Hair follicle dermal papilla cell (primary cell): ENCODE data around the genes PTGFRN and TRIM45.

- CAGE, long polyA plus RNA = no peak
Observed at GRCh38 chr1:116909428-116910317, at the start of gene PTGFRN. TSS of gene PTGFRN (plus strand) at chr1:116909916.

DNA sequence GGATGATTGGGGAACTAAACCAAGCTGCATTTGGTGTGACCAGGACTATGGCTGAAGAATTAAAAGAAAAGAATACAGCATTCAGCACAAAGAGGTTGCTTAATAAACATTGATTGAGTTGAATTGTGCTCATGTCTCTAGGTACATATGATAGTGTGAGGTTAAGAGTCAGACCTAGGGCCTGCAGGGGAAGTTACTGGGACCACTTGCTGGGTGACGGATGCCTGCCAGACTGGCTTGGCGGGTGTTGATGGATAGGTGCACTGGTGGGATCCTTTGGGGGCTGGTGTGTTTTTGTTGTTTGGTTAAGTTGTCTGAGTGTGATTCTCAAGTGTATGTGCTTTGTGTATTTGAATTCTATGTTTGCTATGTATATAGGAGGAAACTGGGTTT, 1.7 kb downstream of the CD101 start:
- CAGE, long polyA plus RNA = no peak

DNA sequence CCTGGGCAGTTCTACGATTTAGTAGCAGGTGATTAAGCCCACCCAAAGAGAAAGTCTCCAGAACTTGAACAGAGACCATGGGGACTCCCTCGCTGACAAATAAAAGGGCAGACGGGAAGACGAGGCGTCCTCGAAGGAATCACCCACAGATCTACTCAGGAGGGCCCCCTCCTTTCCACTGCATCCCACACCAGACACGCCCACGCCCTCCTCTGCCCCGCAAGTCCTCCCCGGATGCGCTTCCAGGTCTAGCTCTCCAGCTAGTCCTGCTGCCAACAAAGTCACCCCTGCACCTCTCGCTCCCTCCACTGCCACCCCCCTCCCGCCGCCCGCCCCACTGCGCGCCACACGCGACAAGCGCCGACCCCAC, 328 bp downstream of the TRIM45 start:
- CAGE, long polyA plus RNA = no peak

GRCh38 chr1:117121606-117122384, at the start of gene TRIM45:
TSS of gene TRIM45 (minus strand) at chr1:117121749.
- CAGE, long polyA plus RNA = no peak

DNA sequence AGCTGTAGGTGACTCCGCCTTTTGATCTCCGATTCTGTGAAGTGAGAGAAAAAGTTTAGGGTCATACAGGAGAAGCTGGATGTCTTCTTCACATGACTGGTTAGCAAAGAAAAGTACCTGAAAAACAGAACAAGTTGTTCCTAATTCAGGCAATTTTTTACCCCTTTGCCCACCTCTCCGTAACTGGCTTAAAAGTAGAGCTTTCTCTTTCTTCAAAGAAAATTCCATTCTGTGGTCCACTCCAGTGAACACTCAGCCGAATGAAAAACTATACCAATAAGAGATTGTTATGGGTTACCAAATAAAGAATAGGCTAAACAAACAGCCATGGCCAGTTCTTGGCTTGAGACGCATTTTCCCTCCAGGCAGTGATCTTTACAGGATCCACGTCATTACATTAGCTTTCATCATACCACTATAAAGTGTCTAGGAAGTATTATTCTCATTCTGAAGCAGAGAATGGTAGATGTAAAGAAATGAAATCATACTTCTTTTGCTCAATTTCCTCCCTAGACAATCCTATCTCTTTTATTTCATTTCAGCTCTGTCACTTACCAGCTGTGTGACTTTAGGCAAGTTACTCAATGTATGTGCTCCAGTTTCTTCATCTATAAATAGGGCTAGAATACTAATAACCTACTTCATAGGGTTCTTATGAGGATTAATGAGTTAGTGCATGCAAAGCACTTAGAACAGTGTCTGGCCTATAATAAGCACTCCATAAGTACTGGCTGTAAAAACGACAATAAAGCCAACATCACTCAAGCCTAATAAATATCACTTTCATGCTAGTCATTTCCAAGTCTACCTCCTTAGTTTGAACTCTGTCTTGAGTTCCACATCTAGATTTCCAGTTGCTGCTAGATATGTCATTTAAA, 26.4 kb upstream of the TRIM45 start:
- CAGE, long polyA plus RNA = no peak

DNA sequence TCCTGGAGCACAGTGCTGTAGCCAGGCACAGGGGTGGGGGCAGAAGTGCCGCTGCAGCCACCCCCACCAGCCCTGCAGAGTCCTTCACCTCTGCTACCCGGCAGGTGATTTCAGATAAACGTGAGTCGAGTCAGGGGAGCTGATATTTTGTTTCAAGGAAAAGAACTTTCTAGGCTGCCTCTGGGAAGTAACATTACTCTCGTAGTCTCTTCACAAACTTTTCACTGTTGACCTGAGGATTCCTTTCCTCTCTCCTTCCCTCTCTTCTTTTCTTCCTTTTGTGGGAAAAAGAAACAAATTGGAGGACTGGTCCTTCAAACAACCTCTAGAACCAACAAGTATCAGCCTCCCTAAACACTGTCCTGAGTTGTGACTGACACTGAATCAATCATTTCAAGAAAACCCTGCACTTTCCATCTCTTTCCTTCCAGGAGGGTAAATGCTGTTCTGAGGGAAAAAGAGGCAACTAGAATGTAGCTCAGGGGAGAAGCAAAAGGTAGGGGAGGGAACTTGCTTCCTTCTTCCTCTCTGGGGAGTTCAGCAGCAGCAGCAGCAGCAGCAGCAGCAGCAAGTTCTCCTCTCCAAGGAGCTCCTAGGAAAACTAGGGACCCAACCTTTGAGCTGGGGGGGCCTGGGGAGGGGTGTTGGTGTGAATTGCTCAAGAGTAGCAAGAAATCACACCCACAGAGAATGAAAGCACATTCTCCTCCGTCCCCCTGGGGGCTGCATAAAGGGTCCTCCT, 881 bp downstream of the VTCN1 start:
- CAGE, long polyA plus RNA = no peak

DNA sequence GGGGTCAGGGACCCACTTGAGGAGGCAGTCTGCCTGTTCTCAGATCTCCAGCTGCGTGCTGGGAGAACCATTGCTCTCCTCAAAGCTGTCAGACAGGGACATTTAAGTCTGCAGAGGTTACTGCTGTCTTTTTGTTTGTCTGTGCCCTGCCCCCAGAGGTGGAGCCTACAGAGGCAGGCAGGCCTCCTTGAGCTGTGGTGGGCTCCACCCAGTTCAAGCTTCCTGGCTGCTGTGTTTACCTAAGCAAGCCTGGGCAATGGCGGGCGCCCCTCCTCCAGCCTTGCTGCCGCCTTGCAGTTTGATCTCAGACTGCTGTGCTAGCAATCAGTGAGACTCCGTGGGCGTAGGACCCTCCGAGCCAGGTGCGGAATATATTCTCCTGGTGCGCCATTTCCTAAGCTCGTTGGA, 9.2 kb upstream of the MAN1A2 start:
- CAGE, long polyA plus RNA = no peak

DNA sequence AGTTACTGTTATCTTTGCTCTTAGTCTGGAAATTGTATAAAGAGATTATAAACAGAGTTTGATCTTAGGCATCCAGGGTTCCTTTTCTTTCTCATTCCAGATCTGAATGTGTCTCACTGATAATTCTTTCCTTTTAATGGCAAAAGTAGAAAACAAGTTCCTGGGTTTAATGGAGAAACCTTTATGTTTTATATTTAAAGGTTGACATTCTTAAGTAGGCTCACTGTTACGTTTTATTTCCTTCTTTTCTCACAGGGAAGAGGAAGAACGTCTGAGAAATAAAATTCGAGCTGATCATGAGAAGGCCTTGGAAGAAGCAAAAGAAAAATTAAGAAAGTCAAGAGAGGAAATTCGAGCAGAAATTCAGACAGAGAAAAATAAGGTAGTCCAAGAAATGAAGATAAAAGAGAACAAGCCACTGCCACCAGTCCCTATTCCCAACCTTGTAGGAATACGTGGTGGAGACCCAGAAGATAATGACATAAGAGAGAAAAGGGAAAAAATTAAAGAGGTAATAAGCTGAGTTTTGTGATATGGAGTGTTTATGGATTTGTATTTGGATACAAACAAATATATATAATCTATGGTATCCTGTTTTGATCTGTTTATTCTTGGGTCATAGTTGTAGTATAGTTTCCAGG, 34.8 kb downstream of the MAN1A2 start:
- CAGE, long polyA plus RNA = no peak

DNA sequence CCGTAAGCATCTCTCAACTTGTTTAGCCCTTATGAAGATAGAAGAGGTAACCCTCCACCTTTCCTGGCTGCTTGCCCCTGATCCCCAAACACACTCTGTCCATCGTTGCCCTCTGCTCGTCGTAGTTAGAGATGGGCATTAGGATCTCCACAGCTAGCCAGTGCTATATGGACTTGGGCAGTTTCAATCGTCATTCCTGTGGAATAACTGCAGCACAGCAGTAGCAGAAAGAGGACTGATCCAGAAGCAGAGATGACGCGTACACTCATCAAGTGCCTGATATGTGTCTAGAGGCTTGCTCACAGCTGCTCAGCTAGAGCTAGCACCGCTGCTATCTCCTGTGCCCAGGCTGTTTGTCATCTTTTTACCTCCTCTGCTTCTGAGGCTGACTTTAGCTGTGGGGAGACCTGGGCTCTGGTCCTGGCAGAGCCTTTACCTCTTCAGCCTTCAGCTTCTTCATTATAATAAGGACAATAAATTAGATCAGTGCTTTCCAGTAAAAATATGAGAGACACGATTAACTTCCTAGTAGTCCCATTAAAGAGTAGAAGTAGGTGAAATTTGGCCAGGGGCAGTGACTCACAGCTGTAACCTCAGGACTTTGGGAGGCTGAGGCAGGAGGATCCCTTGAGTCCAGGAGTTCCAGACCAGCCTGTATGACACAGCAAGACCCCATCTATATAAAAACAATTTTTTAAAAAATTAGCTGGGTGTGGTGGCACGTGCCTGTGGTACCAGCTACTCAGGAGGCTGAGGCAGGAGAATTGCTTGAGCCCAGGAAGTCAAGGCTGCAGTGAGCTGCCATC, 5.4 kb downstream of the TENT5C start:
- CAGE, long polyA plus RNA = no peak

GRCh38 chr1:117623186-117624378, 17.7 kb downstream of the TENT5C start:
- CAGE, long polyA plus RNA = no peak

- CAGE, long polyA plus RNA = no peak
Observed at GRCh38 chr1:117631972-117632707, 26.3 kb downstream of the TENT5C start.

GRCh38 chr1:117672815-117673287, 67.0 kb downstream of the TENT5C start:
- CAGE, long polyA plus RNA = no peak

DNA sequence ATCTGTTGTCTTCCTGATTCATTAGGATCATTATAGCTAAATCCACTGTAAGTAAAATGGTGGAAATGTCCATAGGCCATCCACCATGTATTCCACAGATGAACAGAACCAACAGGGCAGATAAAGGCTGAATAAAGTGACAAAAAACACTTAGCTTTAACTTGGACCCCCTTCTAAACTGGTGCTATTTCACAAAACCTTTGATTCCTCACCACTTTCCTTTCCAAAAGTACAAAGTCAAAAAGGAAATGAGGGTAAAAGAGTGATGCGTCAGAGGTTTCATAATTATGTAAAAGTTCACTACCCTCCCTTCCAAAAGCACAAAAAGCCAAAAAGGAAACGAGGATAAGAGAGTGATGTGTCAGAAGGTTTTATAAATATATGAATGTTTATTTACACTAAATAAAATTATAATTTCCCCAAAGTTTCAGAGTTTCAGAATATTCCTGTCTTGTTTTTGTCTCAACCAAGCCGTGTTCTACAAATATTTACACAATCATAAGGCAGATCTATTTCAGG, 172.2 kb downstream of the TBX15 start:
- CAGE, long polyA plus RNA = no peak

DNA sequence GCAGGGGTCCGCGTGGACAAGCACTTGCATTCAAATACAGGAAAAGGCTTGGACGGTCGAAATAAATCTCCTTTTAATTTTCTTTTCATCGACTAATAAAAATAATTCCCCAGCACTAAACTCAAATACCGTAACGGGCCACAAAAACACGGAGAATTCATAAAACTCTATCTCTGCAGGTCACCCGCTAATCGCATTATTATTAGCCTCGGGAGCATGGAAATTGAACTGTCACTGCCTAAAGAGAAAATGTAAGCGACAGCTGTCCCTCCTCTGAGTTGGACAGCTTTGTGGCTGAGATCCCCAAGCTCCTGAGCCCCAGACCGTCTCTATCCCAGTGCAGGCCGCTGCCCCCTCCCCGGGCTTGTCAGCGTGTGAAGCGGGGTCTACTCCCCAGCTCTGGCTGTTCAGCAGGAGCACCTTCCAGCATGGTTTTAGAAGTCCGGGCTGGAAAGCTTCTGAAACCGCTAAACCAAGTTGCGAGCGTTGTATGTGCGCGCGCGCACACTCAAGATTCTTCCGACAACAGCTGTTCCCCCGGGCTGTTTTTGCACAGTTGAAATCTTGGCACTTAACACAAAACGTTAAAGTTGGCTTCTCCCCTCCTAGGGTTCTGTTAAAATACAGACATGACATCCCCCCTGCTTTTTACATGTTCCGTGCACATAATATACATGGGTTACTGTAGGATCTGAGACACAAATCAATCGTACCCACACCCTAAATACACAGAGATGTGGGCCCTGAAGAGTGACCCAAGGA, 1.7 kb downstream of the TBX15 start:
- CAGE, long polyA plus RNA = no peak

GRCh38 chr1:119001074-119001923, 13.2 kb upstream of the TBX15 start:
- CAGE, long polyA plus RNA = no peak

- CAGE, long polyA plus RNA = no peak
Observed at GRCh38 chr1:119080387-119081176, 59.9 kb downstream of the WARS2 start.

GRCh38 chr1:119294701-119295170, 73.8 kb upstream of the HAO2 start:
- CAGE, long polyA plus RNA = no peak

- CAGE, long polyA plus RNA = no peak
Observed at GRCh38 chr1:119380867-119381387, 12.3 kb downstream of the HAO2 start.

DNA sequence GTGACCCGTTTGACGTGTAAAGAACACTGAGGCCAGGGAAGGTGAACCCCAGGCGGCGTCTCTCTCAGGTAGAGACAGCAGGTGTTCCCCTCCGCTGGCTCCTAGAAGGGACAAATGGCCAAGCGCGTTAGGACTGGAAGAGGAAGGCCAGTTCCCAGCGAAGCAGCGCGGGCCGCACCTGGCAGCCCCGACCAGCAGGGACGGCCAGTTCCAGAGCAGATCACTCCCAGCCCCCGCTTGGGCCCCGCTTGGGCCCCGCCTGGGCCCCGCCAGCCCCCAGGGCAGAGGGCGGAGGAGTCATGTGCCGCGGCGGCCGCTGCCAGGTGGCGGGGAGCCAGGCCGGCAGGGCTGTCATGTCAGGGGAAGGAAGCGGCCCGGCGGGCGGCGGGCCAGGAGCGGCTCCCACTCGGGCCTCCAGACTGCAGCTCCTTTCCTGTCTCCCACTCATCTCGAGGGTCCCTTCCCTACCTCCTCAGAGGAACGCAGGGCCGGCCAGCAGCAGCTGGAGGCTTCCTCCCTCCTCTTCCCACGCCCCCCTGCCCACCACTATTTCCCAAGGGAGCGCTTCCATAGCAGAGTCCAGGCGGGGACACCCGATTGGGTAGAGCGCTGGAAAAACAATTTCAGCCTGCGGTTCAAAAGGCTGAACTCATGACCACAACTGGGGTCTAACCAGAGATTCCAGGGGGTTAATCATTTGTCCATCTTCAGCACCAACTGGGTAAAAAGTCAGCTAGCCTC, 16.5 kb downstream of the ZNF697 start:
- CAGE, long polyA plus RNA = no peak

DNA sequence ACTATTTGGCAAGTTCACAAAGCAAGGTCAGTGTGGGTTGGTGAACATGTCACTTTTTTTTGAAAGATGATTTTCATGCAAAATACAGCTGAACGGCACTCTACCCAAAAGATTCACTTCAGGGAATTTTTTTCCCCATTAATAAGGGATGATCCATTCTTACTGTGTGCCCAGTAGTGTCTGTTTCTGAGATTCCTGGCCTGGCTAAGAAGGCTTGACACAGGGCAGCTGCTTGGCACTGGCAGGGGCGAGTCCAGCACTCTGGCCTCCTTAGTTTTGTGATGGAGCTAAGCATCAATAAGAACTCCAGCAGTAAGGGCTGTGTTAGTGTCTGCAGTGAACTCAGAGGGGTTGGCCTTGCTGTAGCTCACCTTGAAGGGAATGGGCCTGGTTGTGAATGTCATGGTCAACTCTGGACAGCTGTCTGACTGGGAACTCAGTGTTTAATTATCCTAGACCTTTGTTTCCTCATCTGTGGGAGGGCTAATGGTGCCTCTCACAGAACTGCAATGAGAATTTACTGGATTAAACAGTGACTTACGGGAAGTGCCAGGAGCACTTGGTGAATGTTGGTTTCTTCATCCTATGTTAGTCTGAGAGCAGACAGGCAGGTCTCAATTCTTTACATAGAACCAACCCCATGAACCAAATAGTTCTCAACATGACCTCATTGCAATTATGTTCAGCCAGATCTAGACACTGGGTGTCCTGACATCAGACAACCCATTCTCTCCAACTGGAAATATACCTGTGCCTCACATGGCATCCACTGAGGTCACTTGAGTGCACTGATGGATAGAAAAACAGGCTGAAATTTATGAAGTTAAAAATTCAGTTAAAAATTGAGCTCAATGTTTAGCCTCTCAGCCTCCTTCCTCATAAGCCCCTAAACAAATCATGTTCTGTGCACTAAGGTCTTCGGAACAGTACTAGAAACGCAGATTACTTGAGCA, 23.7 kb downstream of the HMGCS2 start:
- CAGE, long polyA plus RNA = no peak